AG10803 (cell line): ENCODE measurements around a stretch of chr11.

GRCh38 chr11:120271505-120272042 lies 31.6 kb downstream of the POU2F3 start:
- RRBS = no CpG with 5 or more reads among the region's 9 CpGs

GRCh38 chr11:120334892-120335444 lies 1.2 kb upstream of the ARHGEF12 start:
- RRBS = no CpG with 5 or more reads among the region's 8 CpGs

GRCh38 chr11:120427997-120428467 lies 83.5 kb upstream of the GRIK4 start:
- RRBS = no CpG with 5 or more reads among the region's 6 CpGs

DNA sequence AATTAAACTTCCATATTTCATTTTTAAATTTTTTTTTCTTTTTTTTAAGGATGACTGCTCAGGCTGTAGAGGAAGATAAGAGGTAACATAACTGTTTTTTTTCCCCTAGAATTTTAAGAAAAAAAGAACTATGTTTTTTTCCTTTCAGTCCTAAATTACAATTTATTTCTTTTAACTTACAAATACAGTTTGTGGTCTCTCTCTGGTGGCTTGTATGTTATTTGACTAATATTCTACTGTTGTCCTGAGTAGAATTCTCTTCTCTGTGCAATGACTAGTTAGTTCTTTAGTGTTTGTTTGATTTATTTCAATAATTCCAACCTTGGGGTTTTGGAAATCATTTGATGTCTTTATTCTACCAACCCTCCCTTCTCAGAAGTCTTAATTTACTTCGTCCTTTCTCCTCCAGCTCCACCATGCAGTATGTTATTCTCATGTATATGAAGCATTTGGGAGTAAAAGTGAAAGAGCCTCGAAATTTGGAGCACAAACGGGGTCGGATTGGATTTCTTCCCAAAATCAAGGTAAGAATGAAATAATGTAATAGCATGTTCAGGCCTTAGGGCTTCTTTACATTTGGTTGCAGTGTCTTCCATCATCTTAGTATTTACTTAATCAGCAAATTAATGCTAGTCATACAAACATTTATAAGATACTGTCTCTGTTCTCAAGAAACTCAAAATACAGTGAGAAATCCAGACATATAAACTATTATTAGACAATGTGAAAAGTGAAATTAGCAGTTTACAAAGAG lies 63.5 kb upstream of the GRIK4 start:
- RRBS = no CpG with 5 or more reads among the region's 4 CpGs

DNA sequence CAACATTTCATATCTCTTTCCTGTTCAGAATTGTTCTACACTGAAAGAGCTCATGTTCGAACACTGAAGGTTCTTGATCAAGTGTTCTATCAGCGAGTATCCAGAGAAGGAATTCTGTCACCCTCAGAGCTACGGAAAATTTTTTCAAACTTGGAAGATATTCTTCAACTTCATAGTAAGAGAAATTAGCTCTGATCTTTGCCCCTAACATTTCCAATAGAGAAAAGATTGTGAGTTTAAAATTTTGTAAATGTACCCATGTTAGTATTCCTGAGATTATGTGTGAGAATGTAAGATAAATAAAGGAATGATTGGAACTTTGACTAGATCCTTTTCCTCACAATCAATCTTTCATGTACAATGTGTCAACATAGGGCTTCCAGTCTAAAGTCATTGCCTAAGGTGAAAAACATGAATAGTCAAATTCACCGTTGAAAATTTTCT lies 52.4 kb upstream of the GRIK4 start:
- RRBS = no CpG with 5 or more reads among the region's 4 CpGs

- RRBS = no CpG with 5 or more reads among the region's 4 CpGs
These were observed 51.1 kb upstream of the GRIK4 start for GRCh38 chr11:120460445-120460784.

DNA sequence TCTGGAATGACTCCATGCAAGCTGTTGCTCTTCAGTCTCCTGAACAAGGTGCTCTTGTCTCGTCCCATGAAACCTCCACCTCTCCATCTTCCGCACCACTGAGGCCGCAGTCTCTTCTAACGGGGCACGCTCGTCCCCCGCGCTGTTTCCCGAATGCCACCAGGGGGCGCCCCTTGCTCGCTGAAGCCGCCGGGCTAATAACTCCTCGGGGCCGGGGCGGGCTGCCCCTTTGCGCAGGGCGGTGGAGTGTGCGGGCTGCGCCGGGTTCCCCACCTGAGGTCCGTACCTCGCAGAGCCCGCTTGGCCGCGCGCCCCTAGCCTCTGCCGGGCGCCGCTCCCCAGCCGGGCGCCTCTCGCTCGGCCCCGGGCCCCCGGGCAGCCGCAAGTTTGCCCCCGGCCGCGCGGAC lies 467 bp upstream of the GRIK4 start:
- RRBS = 1% methylated on average over 18 of the region's 41 CpGs

DNA sequence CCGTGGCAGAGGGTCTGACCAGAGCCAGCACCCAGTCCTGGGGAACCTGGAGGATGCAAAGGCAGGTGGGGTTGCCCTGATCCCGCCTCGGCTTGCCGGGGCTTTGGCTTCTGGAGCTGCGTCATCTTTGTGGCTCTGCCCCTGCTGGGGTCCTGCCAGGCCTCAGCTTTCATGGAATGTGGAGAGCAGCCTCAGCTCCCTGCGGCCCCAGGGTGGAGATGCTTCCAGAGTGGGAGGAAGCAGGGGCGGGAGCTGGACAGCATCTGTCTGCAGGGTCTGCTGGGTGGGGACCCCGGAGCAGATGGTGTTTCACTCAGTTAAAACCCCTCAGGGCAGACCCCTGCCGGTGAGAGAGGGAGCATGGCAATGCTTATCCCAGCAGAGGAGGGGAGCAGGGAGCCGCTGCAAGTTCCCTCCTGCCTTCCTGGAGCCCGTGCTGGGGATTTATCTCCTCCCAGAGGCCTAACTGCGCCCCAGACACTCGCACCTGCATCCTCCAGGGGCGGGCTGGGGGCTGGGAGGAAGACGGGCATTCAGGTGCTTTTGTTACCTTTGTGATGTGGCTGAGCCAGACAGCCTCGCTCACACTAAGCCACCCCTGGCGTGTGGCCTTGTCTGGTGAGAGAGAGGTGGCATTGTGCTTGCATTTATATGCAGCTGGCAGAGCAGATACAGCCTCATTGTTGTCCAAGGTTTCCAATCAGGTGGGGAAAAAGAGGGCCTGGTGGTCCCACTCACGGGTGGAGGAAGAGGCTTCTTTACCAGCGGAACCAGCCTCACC lies 15.7 kb downstream of the GRIK4 start:
- RRBS = 0% methylated on average over 1 of the region's 19 CpGs

GRCh38 chr11:120715336-120715674 lies 203.8 kb downstream of the GRIK4 start:
- RRBS = no CpG with 5 or more reads among the region's 8 CpGs

- RRBS = no CpG with 5 or more reads among the region's 6 CpGs
These were observed 57.5 kb upstream of the SC5D start for GRCh38 chr11:121234967-121235544.

GRCh38 chr11:121309294-121310267 lies 17.0 kb downstream of the SC5D start:
- RRBS = no CpG with 5 or more reads among the region's 7 CpGs

- RRBS = no CpG with 5 or more reads among the region's 6 CpGs
These were observed 74.9 kb downstream of the SC5D start for GRCh38 chr11:121367323-121367931.

GRCh38 chr11:121391987-121392368 lies 60.1 kb upstream of the SORL1 start:
- RRBS = no CpG with 5 or more reads among the region's 5 CpGs

GRCh38 chr11:121445025-121445746 lies 6.9 kb upstream of the SORL1 start:
- RRBS = no CpG with 5 or more reads among the region's 15 CpGs

- RRBS = no CpG with 5 or more reads among the region's 14 CpGs
These were observed 19.0 kb downstream of the SORL1 start for GRCh38 chr11:121471009-121471643.

- RRBS = no CpG with 5 or more reads among the region's 6 CpGs
These were observed 27.8 kb downstream of the SORL1 start for GRCh38 chr11:121479867-121480364.

DNA sequence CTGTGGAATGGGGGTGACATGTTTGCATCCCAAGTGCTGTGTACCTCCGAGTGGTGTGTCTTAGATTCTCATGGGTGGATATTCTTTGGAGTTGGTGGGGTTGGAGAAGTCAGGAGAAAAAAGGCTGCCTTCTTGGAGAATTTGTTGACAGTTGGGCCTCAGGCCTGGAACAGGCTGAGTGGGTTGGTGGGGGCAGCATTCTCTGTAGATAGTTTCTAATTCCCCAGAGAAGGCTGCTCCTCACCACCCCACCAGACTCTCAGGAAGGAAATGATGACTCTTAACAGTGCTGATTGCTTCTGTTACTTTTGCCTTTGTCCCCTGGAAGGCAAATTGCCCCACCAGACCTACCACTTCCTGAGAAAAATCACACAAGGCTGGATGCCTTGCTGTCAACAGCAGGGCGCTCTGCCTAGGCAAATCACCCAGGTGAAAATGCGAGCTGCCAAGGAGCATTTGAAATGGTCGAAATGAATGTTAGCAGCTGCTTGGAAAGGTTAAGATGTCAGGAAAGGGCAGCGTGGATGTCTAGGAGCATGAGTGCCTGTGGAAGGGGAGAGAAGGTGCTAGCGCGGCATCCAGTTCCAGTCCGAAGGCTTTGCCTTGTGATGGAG lies 30.3 kb downstream of the SORL1 start:
- RRBS = no CpG with 5 or more reads among the region's 8 CpGs

DNA sequence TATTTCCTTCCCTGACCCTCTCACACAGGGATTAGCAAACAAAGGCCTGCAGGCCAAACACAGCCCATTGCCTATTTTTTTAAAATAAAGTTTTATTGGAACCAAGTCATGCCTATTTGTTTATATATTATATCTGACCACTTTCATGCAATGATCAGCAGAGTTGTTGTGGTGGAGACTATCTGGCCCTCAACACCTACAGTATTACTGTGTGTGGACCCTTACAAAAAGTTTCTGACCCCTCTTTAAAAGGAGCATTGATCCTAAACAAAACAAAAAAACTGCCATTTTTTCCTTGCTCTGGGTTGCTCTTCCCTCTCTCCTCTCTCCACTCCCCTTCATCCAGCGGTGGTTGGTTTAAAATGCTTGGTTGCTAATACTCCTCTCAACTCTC lies 168.0 kb downstream of the SORL1 start:
- RRBS = no CpG with 5 or more reads among the region's 1 CpG